Keratinocyte (primary cell): ENCODE measurements around the gene GID8.

DNA sequence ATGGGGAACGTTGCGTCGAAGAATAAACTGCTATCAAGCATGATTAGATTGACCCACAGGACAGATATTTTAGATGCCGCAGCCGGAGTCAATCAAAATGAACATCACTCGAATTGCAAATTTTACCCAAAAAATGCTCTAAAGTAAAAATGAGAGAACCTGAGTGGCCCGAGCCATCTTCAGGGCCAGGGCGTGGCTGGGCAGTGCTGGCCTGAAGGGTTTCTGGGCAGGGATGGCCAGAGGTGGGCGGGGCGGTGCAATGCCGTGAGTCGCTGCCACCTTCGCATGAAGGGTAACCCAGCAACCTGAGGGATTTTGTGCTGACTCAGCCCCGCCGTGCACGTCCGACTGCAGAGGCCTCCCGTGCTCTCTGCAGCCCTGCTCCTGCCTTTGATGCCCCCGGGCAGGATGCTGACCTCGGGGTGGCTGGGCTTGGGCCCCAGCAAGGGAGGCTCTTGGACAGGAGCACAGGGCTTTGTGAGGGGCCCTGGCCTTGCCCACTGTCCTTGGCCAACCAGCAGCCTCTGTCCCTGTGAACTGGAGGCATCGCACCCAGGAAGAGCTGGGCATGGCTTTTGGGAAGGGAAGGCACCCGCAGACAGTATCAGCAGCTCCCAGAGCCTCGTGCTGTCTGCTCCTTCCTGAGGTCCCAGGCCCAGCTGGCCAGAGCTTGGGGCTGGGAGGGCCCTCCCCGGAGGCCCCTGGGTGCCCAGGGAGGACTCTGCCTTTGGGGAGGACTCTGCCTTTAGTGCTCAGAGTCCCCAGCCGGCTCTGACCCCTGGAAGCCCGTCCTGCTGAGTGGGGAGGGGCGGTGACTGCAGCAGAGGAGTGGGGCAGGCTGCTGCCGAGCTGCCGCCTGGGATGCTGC lies 81.8 kb upstream of the GATA5 start:
CAGE:
- cytosol, long polyA minus RNA = no peak
- cytosol, long polyA plus RNA = no peak
- long polyA plus RNA = no peak
- nucleus, long polyA minus RNA = no peak
- nucleus, long polyA plus RNA = no peak

CAGE:
- cytosol, long polyA minus RNA = no peak
- cytosol, long polyA plus RNA = no peak
- long polyA plus RNA = no peak
- nucleus, long polyA minus RNA = no peak
- nucleus, long polyA plus RNA = no peak
Measured at GRCh38 chr20:62570043-62570396, 72.3 kb upstream of the SLCO4A1 start.

CAGE:
- cytosol, long polyA minus RNA = no peak
- cytosol, long polyA plus RNA = no peak
- long polyA plus RNA = no peak
- nucleus, long polyA minus RNA = no peak
- nucleus, long polyA plus RNA = no peak
Measured at GRCh38 chr20:62577701-62577957, 64.7 kb upstream of the SLCO4A1 start.

DNA sequence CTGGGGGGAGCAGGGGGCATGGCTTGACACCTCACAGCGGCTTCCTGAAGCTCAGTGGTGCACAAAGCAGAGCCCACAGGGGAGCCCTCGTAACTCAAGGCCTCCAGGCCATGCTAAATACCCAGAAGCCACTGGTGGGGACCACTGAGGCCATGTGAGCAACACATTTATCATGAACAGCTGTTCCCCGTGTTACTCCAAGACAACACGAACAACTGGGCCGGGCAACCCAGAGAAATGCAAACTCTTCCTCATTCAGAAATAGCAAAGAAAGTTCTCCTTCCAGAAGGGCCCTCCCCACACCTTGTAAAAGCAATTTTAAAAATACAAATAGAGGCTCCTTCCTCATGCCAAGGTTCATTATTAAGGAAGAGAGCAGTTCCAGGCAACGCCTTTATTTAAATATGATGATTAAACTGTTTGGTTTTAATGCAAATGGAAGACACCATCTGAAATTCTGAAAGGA lies 36.3 kb upstream of the SLCO4A1 start:
CAGE:
- cytosol, long polyA minus RNA = no peak
- cytosol, long polyA plus RNA = no peak
- long polyA plus RNA = no peak
- nucleus, long polyA minus RNA = no peak
- nucleus, long polyA plus RNA = no peak

GRCh38 chr20:62644760-62645650 lies 2.7 kb downstream of the SLCO4A1 start:
CAGE:
- cytosol, long polyA minus RNA = no peak
- cytosol, long polyA plus RNA = no peak
- long polyA plus RNA = no peak
- nucleus, long polyA minus RNA = no peak
- nucleus, long polyA plus RNA = no peak

GRCh38 chr20:62768400-62769017 lies 27.8 kb upstream of the MRGBP start:
CAGE:
- cytosol, long polyA minus RNA = no peak
- cytosol, long polyA plus RNA = no peak
- long polyA plus RNA = no peak
- nucleus, long polyA minus RNA = no peak
- nucleus, long polyA plus RNA = no peak

DNA sequence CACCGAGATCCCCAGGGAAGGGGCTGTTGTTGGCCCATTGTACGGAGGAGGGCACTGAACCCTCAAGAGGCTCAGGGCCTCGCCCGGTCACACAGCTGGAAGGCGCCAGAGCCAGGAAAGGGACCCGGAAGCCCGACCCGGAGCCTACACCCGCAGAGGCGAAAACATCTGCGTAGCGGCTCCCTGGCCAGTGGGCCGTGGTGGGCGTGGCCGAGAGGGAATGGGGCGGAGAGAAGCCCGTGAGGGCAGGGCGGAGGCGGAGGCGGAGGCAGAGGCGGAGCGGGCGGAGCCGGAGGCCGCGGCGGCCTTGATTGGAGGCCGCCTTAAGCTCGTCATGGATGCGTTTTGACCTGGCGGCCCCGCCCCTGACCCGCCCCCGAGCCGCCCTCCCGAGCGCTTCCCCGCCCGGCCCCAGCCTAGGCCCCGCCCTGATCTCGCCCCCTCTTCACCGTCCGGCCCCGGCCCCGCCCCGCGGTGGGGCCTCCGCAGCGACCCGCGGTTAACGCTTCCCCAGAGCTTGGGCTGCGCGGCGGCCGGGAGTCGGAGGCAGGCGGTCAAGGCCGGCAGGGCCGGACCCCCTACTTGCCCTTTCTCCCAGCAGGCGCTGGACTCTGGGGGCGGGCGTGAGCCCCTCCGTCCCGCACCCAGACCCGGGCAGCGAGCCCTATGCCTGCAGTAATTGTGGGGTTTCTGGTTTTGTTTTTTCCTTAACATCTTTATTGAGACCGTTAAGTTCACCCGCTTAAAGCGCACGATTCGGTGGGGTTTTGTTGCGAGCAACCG lies 2.0 kb upstream of the MRGBP start:
CAGE:
- cytosol, long polyA minus RNA = no peak
- cytosol, long polyA plus RNA = no peak
- long polyA plus RNA = no peak
- nucleus, long polyA minus RNA = no peak
- nucleus, long polyA plus RNA = no peak

DNA sequence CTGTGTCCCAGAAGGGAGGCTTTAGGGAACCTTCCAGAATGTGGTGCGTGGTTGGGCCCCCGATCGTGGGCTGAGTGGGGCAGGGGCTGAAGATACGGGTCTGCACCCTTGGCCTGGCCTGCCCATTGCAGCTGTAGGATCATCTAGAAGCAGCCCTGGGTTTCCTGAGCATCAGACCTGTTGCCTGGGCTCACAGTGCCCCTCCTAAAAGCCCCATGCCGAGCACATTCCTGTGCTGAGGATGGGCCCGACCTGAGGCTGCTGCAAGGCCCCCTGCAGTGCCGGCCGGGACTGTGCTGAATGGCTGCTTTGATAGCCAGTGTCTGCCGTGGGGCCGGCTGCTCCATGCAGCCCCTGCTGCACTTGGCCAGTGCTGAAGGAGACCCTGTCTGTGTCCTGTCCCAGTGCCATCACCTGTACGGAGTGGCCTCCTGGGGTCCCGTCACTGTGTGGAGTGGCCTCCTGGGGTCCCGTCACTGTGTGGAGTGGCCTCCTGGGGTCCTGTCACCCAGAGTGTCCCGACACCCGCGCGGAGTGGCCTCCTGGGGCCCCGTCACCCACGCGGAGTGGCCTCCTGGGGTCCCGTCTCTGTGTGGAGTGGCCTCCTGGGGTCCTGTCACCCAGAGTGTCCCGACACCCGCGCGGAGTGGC lies 6.8 kb downstream of the COL9A3 start:
CAGE:
- cytosol, long polyA minus RNA = no peak
- cytosol, long polyA plus RNA = no peak
- long polyA plus RNA = no peak
- nucleus, long polyA minus RNA = no peak
- nucleus, long polyA plus RNA = no peak

GRCh38 chr20:62824553-62824847 lies 7.7 kb downstream of the COL9A3 start:
CAGE:
- cytosol, long polyA minus RNA = no peak
- cytosol, long polyA plus RNA = no peak
- long polyA plus RNA = no peak
- nucleus, long polyA minus RNA = no peak
- nucleus, long polyA plus RNA = no peak

DNA sequence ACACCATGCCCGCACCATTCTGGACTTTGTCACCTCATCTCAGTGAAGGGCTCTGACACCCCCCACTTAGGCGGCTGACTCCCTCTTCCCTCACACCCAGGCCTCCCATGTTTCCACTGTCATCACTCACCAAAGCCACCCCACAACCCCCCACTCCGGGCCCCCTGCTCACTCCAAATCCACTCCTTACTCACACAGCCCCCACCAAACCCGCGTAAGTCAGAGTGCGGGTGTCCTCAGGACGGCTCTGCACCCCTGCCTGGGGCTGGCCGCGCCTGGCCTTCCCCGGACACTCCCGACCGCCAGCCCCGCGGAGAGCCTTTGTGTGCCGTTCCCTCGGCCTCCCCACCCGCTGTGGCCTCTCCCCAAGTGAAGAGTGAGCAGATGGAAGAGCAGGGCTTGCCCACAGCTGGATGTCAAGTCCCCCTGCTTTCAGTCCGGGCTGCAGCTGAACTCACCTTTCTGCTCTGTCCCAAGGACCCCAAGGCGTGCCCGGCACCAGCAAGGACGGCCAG lies 21.5 kb downstream of the TCFL5 start:
CAGE:
- cytosol, long polyA minus RNA = no peak
- cytosol, long polyA plus RNA = no peak
- long polyA plus RNA = no peak
- nucleus, long polyA minus RNA = no peak
- nucleus, long polyA plus RNA = no peak

DNA sequence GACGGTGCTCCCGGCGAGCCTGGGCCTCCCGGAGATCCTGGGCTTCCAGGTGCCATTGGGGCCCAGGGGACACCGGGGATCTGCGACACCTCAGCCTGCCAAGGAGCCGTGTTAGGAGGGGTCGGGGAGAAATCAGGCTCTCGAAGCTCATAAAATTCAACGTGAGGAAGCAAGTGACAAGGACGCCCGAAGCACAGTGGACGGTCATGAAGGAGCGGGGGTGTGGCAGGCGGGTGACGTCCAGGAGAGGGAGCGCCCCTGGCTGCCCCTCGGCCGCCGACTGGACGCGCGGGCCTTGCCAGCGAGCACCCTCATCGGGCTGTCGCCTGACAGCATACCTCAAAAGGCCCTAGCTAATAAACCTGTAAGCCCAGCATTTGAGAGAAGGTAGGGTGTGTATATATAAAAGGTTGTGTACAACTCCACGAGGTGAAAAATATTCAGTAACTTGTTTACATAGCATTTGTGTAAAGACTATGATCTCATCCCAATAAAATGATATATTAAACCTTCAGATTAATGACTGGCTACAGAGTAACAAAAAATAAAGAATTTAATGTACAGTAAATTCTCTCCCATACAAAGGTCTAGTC lies 20.9 kb downstream of the TCFL5 start:
CAGE:
- cytosol, long polyA minus RNA = no peak
- cytosol, long polyA plus RNA = no peak
- long polyA plus RNA = no peak
- nucleus, long polyA minus RNA = no peak
- nucleus, long polyA plus RNA = no peak

GRCh38 chr20:62852679-62853196 lies 8.9 kb downstream of the TCFL5 start:
CAGE:
- cytosol, long polyA minus RNA = no peak
- cytosol, long polyA plus RNA = no peak
- long polyA plus RNA = no peak
- nucleus, long polyA minus RNA = no peak
- nucleus, long polyA plus RNA = no peak

GRCh38 chr20:62879350-62880355 lies 18.0 kb upstream of the TCFL5 start:
CAGE:
- cytosol, long polyA minus RNA = no peak
- cytosol, long polyA plus RNA = no peak
- long polyA plus RNA = no peak
- nucleus, long polyA minus RNA = no peak
- nucleus, long polyA plus RNA = no peak

GRCh38 chr20:62910497-62911495 lies 15.5 kb downstream of the DIDO1 start:
CAGE:
- cytosol, long polyA minus RNA = start-site peak on the minus strand at chr20:62910868-62910882, 21 reads
- cytosol, long polyA plus RNA = no peak
- long polyA plus RNA = no peak
- nucleus, long polyA minus RNA = no peak
- nucleus, long polyA plus RNA = no peak

DNA sequence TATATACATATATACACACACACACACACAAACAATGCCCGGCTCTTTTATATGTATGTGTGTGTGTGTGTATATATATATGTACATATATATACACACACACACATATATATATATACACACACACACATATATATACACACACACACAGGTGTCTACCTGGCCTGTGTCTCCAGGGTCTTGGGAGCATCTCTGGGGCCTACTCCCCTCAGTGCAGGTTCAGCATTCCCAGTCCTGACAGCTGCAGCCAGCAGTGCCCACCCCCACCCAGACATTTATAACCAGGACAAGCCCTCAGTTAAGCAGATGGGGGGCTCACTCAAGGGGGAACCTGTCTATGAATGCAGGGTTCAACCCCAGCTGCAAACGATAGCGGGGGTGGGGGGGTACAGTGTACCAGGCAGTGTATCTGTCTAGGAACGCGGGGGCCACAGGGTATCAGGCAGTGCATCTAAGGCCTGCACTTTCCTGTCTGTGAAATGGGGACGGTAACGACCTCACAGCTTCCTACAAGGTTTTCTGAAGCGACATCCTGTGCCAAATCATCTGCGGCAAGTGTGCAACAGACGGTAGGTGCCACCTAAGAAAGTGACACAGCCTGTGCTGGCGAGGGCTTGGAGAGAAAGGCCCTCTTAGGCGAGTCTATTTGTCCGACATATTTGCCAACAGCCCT lies 4.0 kb downstream of the DIDO1 start:
CAGE:
- cytosol, long polyA minus RNA = no peak
- cytosol, long polyA plus RNA = no peak
- long polyA plus RNA = no peak
- nucleus, long polyA minus RNA = no peak
- nucleus, long polyA plus RNA = no peak

CAGE:
- cytosol, long polyA minus RNA = no peak
- cytosol, long polyA plus RNA = no peak
- long polyA plus RNA = start-site peak on the plus strand at chr20:62938127-62938194, 18 and 93 reads in 2 replicates
- nucleus, long polyA minus RNA = no peak
- nucleus, long polyA plus RNA = no peak
Measured at GRCh38 chr20:62938008-62939021, at the start of gene GID8. Gene GID8, plus strand, starts transcription at chr20:62938147.

DNA sequence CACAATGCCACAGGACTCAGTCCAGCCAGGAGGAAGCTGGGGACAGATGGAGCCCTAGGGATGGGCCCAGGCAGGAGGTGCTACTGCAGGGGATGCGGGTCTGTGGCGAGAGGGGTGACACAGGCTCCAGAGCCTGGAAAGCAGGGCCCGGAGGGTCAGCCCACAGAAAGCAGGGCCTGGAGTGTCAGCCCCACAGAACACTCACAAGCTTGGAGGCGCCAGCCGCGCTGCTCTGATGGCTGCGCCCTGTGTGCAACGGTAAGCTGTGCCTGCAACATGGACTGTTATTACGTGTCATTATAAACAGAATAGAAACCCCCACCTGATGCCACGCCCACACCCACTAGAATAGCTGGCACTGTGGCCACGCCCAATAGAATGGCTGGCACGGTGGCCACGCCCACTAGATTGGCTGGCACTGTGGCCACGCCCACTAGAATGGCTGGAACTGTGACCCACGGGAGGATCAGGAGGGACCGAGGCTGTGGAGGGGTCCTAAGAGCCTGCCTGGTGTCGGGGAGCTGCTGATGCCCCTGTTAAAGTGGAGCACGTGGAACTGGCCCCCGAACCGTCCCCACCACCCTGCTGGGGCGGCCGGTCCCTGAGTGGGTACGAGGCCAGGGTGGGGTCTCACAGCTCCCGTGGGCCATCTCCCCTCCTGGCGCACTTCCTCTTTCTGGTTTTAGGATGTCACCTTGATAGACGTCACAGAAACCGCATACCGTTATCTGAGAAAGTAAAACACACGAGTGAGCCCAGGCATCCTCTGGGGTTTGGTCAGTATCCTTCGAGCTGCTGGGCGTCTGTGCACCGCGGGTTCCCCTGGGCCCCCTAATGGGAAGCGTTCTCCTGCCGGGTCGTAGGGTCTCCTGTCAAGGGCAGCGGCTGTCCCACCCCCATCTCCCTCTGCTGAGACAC lies 25.2 kb downstream of the SLC17A9 start:
CAGE:
- cytosol, long polyA minus RNA = no peak
- cytosol, long polyA plus RNA = no peak
- long polyA plus RNA = no peak
- nucleus, long polyA minus RNA = no peak
- nucleus, long polyA plus RNA = no peak

DNA sequence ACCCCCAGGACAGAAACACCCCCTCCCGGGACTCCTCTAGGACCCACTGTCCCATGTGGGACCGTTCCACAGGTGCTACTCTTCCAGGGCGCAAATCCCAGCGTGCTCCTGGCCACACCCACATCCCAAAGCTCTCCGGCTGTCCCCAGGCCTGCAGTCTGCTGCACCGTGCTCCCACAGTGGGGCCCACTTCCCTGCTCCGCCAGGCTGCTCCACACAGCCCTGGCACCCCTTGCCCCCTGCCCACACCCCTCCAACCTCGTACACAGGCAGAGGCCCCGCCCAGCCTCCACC lies 27.4 kb downstream of the YTHDF1 start:
CAGE:
- cytosol, long polyA minus RNA = no peak
- cytosol, long polyA plus RNA = no peak
- long polyA plus RNA = no peak
- nucleus, long polyA minus RNA = no peak
- nucleus, long polyA plus RNA = no peak

DNA sequence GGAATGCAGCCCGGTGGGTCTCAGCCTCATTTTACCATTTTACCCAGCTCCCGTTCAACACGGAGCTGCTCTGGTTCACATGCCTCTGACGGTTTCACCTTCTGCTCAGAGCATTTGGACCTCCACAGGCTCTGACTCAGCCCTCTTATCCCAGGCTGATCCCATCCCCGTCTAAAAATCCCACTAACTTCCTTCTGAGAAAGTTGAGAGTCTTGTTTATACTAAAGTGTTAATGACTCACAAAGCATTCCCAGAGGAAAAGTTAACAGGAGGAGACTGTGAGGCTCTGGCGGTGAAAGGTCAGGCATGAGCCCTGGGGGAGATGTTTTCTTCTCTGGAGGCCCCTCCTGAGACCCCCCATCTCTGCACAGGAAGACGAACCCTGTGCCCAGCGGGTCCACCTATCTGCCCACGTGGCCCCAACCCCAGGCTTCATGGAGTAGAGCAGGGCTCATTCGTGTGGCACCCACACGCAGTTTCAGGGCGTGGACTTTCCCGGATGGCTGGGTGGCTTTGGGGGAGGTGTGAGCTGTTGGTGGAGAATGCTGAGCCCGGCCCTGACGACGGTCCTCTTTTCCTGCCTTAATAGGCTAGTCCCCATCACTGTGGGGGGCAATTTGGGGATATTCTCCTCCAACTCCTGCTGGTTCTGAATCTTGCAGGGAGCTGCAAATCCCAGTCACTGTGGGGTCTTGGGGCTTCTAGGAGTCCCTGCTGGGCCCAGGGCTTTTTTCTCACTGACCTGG lies 3.2 kb upstream of the BIRC7 start:
CAGE:
- cytosol, long polyA minus RNA = no peak
- cytosol, long polyA plus RNA = no peak
- long polyA plus RNA = no peak
- nucleus, long polyA minus RNA = no peak
- nucleus, long polyA plus RNA = no peak

CAGE:
- cytosol, long polyA minus RNA = no peak
- cytosol, long polyA plus RNA = no peak
- long polyA plus RNA = no peak
- nucleus, long polyA minus RNA = no peak
- nucleus, long polyA plus RNA = no peak
Measured at GRCh38 chr20:63238411-63239261, 2.9 kb downstream of the BIRC7 start.